Cardiac septum (tissue), 1 donor: ENCODE measurements around a stretch of chr12.

- PRO-cap = bidirectional peak, plus-strand start at chr12:18753769, minus-strand start at chr12:18753640; bidirectional peak, plus-strand start at chr12:18754015, minus-strand start at chr12:18753934
Measured at GRCh38 chr12:18753351-18754226, 15.7 kb downstream of the CAPZA3 start.

- PRO-cap = unidirectional peak, minus-strand start at chr12:18754495
Measured at GRCh38 chr12:18754227-18754752, 16.4 kb downstream of the CAPZA3 start.

DNA sequence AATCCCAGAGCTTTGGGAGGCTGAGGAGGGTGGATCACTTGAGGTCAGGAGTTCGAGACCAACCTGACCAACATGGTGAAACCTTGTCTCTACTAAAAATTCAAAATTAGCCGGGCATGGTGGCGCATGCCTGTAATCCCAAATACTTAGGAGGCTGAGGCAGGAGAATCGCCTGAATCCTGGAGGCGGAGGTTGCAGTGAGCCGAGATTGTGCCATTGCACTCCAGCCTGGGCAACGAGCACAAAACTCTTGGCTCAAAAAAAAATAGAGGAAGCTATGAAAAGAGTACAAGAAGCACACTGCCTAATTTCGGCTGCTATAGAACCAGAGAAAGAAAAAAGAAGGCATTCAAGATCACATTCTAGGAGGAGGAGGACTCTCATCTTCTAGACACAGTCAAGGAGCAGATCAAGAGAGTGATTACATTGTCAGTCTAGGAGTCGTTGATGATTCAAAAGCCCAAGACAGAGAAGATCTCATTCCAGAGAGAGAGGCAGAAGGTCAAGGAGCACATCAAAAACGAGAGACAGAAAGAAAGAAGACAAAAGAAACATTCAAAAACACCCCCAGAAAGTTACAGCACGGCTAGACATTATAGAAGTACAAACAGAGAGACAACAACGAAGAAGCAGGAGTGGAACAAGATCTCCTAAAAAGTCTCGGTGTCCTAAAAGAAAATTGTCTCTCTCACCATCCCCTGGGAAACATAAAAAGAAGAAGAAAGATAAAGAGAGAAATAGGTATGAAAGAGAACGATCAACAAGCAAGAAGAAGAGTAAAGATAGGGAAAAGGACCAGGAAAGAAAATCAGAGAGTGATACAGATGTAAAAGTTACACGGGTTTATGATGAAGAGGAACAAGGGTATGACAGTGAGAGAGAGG is 131.8 kb upstream of the AEBP2 start:
- PRO-cap = no peak

- PRO-cap = no peak
Measured at GRCh38 chr12:19322224-19322921, 116.9 kb upstream of the AEBP2 start.

GRCh38 chr12:19493657-19494065 is 54.4 kb downstream of the AEBP2 start:
- PRO-cap = no peak

GRCh38 chr12:19519298-19520022 is 80.2 kb downstream of the AEBP2 start:
- PRO-cap = no peak

DNA sequence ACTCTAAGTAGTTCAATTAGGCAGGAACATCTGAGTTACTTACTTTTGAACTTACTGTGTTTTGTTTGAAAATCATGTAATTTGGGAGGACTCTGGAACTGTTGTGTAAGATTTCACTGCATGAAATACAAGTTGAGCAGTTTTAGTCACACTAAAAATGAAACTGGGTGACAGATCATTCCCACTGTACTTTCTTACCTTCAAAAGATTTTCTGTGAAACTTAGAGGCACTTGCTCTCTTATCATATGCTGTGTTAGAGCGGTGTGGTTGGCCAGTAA is 113.1 kb downstream of the AEBP2 start:
- PRO-cap = no peak

GRCh38 chr12:19620206-19620540 is 180.9 kb downstream of the AEBP2 start:
- PRO-cap = no peak

DNA sequence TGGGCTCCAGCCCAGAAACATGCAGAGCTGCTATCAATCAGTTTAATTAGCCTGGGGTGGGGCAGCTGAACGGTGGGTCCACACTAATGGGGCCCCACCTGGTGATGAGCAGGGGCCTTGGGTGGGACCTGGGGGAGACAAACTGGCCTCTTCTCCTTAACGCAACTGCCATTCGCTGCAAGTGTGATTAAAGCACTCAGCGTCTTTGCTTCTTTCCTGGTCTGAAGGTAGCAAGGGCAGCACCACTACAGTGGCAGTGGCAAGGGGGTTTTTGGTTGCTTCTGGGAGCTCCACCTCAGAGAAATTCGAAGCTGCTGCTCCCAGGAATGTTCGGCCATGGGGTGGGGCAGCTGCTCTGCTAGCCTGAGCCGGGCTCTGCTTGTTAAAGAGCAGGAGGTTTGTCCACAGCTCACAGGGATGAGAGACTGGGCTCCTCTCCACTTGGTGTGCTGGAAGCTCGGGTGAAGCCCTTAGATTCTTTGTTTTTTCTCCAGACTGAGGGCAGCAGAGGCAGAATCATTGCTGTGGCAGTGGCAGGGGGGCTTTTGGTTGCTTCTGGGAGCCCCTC is 340.0 kb downstream of the AEBP2 start:
- PRO-cap = unidirectional peak, plus-strand start at position 412 of the sequence

GRCh38 chr12:19971226-19971968 is 396.9 kb upstream of the PDE3A start:
- PRO-cap = no peak

GRCh38 chr12:20024213-20024641 is 344.1 kb upstream of the PDE3A start:
- PRO-cap = no peak

- PRO-cap = bidirectional peak, plus-strand start at chr12:20369808, minus-strand start at chr12:20369703; bidirectional peak, plus-strand start at chr12:20370139, minus-strand start at chr12:20370115; bidirectional peak, plus-strand start at chr12:20370305, minus-strand start at chr12:20370231
Measured at GRCh38 chr12:20369417-20370635, 1.5 kb downstream of the PDE3A start.

GRCh38 chr12:20374369-20374581 is 5.9 kb downstream of the PDE3A start:
- PRO-cap = unidirectional peak, minus-strand start at chr12:20374443

DNA sequence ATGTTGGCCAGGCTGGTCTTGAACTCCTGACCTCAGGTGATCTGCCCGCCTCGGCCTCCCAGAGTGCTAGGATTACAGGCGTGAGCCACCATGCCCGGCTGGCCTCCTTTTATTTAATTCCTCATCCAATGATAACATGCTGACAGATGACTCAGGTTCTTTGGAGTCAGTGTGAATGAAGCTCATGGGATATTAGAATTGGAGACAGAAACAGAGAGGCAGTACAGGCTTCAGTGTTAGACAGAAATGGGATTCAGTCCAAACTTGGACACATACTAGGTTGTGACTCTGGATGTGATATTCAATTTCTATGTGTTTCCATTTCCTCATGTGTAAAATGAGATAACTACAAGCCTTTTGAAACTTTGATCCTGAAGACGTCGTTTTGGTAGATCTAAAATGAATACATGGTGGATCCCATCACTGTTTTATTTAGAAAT is 47.3 kb downstream of the PDE3A start:
- PRO-cap = unidirectional peak, plus-strand start at position 207 of the sequence

- PRO-cap = bidirectional peak, plus-strand start at chr12:20445959, minus-strand start at chr12:20445687
Measured at GRCh38 chr12:20445635-20446242, 77.4 kb downstream of the PDE3A start.

- PRO-cap = no peak
Measured at GRCh38 chr12:20868086-20868559, 57.6 kb downstream of the SLCO1B3 start.

- PRO-cap = no peak
Measured at GRCh38 chr12:21155594-21156174, 24.7 kb downstream of the SLCO1B1 start.

DNA sequence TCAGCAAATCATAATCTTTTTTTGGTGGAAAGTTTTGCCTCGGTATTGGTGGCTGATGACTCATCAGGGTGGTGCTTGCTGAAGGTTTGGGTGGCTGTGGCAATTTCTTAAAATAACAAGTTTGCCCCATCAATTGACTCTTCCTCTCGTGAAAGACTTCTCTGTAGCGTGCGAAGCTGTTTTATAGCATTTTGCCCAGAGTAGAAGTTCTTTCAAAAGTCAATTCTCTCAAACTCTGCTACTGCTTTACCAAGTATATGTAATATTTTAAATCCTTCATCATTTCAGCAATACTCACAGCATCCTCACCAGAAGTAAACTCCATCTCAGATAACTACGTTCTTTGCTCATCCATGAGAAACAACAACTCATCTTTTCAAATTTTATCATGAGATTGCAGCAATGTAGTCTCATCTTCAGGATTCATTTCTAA is 19.1 kb downstream of the PYROXD1 start:
- PRO-cap = no peak

GRCh38 chr12:21773086-21773819 is 1.3 kb downstream of the KCNJ8 start:
- PRO-cap = unidirectional peak, plus-strand start at chr12:21773417; unidirectional peak, plus-strand start at chr12:21773476; bidirectional peak, plus-strand start at chr12:21773629, minus-strand start at chr12:21773598

- PRO-cap = no peak
Measured at GRCh38 chr12:21828700-21829172, 54.2 kb upstream of the KCNJ8 start.